ENCODE results near the gene SCUBE1.

GRCh38 chr22:43018404-43019124 lies 3.6 kb upstream of the PACSIN2 start:
- PRO-cap, result no peak
- RAMPAGE, long total RNA, 2 experiments, result no peak in any of the 2 experiments

DNA sequence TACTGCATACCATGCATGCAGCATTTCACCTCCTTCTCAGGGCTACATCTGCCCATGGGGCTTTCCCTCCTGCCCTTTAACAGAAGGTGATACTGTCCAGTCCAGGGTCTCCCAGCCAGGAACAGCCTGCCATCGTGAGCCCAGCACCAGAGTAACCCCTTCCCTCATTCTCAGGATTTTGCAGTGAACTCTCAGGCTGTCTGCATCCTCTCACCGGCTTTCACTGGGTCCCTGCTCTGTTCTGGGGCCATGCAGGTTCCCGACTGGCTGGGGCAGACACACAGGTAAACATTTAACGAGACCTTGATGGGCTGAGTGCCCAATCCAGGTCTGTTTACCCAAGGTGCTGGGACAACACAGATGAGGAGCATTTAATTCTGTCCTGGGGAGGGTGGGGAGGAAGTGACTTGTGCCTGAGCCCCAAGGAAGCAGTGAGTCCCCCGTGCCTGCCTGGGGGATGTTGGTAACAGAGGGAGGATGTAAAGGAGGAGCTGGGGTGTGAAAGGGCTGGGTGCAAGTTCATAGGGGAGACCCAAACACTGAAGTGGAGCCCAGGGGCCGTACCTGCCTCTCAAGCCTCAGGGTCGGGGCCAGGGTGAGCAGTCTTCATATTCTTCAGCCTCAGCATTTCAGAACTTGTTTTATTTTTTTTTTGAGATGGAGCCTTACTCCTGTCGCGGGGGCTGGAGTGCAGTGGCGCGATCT lies 4.4 kb downstream of the BIK start:
- PRO-cap, result no peak
- RAMPAGE, long total RNA, 2 experiments, result no peak in any of the 2 experiments

GRCh38 chr22:43118771-43119838 lies 8.6 kb downstream of the BIK start:
- PRO-cap, result no peak
- RAMPAGE, long total RNA, 2 experiments, result no peak in any of the 2 experiments

DNA sequence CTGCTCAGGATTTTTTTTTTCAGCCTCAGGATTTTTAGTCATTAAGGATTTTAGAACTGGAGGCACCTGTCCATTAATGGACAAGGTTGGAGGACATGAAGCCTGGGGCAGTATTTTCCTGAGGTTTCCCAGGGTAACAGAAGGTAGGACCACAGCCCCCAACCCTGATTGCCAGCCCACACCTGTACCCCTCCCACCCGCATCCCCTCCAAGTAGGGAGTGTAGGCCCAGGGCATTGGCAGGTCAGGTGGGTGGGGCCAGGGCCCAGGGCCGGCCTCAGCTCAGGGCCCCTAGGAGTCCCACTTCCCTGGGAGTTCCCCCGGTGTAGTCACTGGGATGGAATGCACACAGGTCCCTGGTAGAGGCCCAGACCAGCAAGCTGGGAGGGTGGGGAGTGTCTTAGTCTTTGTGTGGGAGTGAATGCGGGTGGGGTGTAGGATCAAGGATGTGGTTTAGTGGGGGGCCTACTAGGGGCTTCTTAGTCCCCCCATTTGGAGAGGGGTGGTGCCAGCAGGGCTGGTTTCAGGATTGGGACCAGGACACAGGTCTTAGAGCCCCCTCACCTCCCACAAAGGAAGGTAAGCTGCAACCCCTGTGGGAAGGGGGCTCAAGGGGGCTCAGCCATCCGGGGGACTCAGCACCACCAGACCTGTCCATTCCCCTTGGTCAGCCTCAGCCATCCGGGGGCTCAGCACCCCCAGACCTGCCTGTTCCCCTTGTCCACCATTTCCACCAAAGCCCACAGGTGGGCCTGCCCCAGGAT lies 16.3 kb downstream of the BIK start:
- PRO-cap, result no peak
- RAMPAGE, long total RNA, 2 experiments, result no peak in any of the 2 experiments

DNA sequence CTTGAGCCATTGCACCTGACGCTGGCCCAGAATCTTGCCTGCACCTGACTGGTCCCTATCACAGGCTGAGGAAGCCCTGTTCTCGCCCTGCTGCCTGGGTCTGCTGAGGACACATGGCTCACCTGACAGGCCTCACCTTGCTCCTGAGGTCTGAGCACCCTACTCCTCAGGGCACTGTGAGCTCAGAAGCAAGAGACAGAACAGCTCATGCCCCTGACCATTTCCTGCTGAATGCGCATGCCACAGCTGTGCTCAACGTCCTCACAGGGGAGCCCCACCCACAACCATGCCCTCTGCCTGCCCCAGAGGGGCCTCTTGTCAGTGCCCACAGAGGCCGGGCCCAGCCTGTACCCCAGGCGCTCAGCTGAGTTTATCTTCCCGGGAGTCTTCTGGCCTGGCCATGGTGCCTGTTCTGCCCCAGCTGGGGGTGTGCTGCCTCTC lies 2.8 kb upstream of the TSPO start:
- PRO-cap, result no peak
- RAMPAGE, long total RNA, 2 experiments, result no peak in any of the 2 experiments

- PRO-cap, result bidirectional peak, plus-strand start at chr22:43294051, minus-strand start at chr22:43293826
- RAMPAGE, long total RNA, 2 experiments, result no peak in any of the 2 experiments
Observed at GRCh38 chr22:43293619-43294282, 49.4 kb downstream of the SCUBE1 start.

DNA sequence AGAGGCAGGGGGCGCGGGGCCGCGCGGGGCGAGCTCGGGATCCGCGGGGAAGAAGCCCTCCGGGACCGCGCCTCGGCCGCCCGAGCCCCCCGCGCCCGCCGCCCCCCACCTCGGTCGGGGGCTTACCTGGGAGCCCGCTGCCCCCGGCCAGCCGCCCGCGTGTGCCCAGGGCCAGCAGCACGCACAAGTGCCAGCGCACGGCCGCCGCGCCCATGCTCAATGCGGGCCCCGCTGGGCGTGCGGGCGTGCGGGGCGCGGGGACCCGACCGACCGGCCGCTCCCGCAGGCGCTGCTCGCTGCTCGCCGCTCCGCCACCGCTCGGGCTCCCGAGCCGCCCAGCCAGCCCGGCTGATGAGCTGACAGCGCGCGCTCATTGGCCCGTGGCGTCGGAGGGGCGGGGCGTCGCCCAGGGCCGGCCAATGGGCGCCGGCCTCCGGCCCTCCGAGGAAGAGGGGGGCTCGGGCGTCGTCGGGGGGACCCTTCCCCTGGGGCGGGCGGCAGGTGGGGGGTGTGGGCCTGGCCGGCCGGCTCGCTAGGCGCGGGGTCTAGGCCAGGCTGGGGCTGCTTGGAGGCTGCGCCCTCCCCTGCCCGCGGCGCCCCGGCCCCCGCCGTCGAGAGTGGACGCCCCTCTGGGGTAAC lies at the start of gene SCUBE1:
TSS of gene SCUBE1 (minus strand) at position 325 of the 639 bp plus-strand sequence.
- PRO-cap, result unidirectional peak, minus-strand start at position 325 of the sequence
- RAMPAGE, long total RNA, 2 experiments, result no peak in any of the 2 experiments

- PRO-cap, result no peak
- RAMPAGE, long total RNA, 2 experiments, result no peak in any of the 2 experiments
Observed at GRCh38 chr22:43343687-43344413, 678 bp upstream of the SCUBE1 start.

DNA sequence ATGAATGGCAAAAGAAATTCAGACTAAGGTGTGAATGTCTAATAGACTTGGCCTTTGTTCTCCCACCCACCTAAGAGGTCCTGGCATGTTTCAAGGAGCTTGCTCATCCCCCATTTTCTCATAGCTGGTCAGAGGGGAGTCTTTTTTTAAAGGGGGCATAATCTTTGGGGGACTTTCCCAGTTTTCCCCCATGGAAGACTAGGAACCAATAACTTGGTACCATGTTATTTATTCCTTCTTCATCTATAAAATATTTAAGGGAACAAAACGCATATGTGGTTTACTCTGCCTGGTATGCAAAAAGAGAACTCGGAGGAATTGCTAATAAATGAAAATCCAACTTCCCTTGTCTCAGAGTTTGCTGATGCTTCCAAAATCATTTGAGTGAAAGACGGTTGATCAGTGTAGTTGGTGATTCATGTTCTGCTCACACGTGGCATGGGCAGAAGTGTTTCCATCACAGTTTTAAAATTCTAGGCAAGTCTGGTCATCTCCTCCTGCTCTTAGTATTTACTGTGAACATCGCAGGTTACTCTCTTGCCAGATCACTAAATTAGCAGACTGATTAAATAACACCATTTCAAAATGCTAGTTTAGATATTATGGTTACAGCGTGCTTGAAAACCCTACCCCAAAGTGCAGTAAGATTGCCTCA lies 12.0 kb upstream of the PARVB start:
- PRO-cap, result no peak
- RAMPAGE, long total RNA, 2 experiments, result no peak in any of the 2 experiments

GRCh38 chr22:44068349-44068816 lies 44.3 kb downstream of the PARVB start:
- PRO-cap, result no peak
- RAMPAGE, long total RNA, 2 experiments, result no peak in any of the 2 experiments

DNA sequence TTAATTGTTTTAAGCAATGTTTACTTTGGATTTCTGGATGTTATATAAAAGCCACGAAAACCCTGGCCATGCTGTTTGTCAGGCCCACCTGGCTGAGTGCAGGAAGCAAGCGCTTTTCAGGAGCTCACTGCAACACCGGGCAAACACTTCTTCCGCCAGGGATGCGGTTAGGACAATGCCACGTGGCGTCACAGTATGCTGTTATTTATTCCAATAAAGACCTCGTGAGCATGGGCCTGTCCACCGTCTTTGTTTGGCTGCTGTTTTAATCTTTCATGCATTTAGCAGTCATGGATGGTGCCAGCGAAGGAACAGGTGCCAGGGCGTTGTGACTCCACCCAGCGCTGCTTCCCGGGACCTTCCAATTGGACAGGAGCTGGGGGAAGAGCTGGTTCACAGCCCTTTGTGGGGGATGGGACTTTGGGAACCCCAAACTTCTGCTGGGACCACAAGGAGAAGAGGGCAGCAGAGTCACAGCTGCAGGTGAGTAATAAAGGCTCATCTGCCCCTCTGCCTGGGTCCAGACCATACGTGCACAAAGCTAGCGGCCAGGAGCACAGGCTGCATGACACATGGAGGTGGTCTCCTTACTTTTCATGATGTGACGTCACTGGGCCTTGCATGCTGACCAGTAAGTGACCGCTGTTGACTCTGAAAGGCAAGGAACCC lies 7.9 kb upstream of the PARVG start:
- PRO-cap, result no peak
- RAMPAGE, long total RNA, 2 experiments, result start-site peak on the plus strand in 1 of 2 experiments, centred at position 399 of the sequence, 6 reads per replicate

GRCh38 chr22:44188026-44188313 lies 7.2 kb downstream of the PARVG start:
- PRO-cap, result no peak
- RAMPAGE, long total RNA, 2 experiments, result no peak in any of the 2 experiments

GRCh38 chr22:44329072-44329674 lies 16.4 kb upstream of the SHISAL1 start:
- PRO-cap, result no peak
- RAMPAGE, long total RNA, 2 experiments, result no peak in any of the 2 experiments

- PRO-cap, result no peak
- RAMPAGE, long total RNA, 2 experiments, result no peak in any of the 2 experiments
Observed at GRCh38 chr22:44337557-44338142, 24.9 kb upstream of the SHISAL1 start.

GRCh38 chr22:44698893-44699479 lies 3.0 kb upstream of the PRR5 start:
- PRO-cap, result bidirectional peak, plus-strand start at chr22:44699205, minus-strand start at chr22:44699004
- RAMPAGE, long total RNA, 2 experiments, result no peak in any of the 2 experiments

GRCh38 chr22:44702430-44703500 lies 761 bp downstream of the PRR5 start:
- PRO-cap, result unidirectional peak, minus-strand start at chr22:44702929
- RAMPAGE, long total RNA, 2 experiments, result no peak in any of the 2 experiments

DNA sequence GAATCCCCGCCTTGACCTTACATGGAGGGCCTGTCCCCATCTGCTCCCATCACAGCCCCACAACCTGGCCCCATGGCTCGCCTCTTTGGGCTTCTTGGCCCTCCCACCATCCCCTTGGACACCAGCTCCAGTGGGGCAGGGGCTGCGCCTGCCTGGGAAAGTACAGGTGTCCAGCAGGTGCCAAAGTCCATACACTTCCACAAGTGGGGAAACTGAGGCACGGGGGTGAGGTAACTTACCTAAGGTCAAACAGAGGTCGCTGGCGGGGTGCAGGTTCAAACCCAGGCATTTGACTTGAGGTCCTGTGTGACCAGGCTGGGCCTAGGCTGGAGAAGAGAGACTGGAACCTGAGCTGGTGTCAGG lies 16.1 kb upstream of the ARHGAP8 start:
- PRO-cap, result no peak
- RAMPAGE, long total RNA, 2 experiments, result no peak in any of the 2 experiments

DNA sequence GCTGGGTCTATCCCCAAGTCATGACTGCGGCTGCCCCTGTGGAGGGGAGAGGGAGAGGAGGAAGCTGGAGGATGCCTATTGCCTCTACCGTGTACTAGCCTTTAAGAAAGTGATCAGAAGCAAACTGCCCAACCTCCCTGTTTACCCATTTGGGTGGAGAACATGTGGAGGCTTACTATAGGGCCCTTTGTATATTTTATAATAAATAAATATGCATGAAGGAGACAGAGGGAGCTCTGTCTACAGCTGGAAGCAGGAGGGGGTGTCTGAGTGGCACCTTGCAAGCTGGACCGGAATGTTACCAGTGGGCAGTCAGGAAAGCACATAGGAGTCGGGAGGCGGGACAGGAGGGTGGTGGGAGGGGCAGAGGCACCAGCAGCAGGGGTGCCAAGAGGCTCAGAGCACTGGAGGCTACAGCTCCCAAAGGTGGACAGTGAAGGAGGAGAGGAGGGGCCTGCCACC lies 79.6 kb downstream of the PHF21B start:
- PRO-cap, result no peak
- RAMPAGE, long total RNA, 2 experiments, result no peak in any of the 2 experiments

- PRO-cap, result bidirectional peak, plus-strand start at chr22:45007153, minus-strand start at chr22:45007035
- RAMPAGE, long total RNA, 2 experiments, result no peak in any of the 2 experiments
Observed at GRCh38 chr22:45006862-45007617, 2.8 kb downstream of the PHF21B start.

- PRO-cap, result no peak
- RAMPAGE, long total RNA, 2 experiments, result no peak in any of the 2 experiments
Observed at GRCh38 chr22:45203761-45204133, 36.9 kb downstream of the KIAA0930 start.

Data from lower leg skin (tissue), 2 donors.